HGPS cell (cell line): ENCODE results near the genes CLCNKB and PADI1.

DNA sequence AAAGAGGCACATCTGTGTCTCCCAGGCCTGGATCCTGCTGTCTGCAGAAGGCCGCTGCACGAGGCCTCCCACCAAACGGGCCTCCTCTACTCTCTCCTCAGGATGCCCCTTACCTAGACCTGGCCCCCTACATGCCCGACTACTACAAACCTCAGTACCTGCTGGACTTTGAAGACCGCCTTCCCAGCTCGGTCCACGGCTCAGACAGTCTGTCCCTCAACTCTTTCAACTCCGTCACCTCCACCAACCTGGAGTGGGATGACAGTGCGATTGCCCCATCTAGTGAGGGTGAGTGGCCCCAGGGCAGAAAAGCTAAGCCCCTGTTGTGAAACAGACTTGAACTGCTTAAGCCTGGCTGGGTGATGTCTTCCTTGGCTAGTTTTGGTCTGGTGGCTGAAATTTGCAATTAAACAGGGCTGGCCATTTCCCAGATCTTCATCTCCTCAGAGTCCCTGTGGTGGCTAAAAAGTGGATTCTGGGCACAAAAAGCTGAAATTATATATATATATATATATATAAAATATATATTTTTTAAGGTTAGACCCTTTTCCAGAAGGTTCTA, 16.3 kb upstream of the SLC25A34 start:
- RRBS = no CpG with 5 or more reads among the region's 9 CpGs

DNA sequence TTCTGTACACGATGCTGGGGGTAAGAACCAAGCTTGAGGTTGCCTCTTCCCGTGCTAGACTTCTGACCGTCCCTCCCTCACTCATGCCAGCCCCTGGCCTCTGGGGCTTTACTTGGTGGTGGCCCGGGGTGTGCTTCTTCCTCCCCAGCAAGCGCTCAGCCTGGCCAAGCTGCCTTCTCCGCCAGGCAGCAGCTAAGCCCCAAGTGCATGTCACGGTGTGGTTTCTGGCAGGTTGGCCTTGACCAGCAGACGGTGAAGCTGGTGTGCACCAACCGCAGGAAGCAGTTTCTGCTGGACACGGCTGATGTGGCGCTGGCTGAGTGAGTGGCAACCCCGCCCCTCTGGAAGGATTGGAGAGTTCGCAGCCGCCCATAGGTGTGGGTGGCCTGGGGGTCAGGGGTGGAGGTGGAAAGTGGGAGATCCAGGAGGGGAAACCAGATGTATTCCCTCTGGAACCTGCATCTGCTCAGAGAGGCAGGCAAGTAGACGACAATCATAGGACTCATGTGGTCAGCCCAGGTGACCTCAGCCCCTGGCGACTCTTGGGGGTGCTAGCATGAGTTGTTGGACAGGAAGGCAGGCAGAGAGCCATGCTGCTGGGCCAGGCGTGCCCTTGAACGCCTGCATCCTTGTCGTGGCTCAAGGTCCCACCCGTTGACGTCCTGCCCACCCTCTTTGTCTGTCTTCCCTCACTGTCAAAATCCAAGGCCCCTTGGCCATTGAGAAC, 7.0 kb upstream of the SLC25A34 start:
- RRBS = no CpG with 5 or more reads among the region's 21 CpGs

GRCh38 chr1:15764009-15764916, 5.7 kb downstream of the FBLIM1 start:
- RRBS = 56% methylated on average over 3 of the region's 13 CpGs

DNA sequence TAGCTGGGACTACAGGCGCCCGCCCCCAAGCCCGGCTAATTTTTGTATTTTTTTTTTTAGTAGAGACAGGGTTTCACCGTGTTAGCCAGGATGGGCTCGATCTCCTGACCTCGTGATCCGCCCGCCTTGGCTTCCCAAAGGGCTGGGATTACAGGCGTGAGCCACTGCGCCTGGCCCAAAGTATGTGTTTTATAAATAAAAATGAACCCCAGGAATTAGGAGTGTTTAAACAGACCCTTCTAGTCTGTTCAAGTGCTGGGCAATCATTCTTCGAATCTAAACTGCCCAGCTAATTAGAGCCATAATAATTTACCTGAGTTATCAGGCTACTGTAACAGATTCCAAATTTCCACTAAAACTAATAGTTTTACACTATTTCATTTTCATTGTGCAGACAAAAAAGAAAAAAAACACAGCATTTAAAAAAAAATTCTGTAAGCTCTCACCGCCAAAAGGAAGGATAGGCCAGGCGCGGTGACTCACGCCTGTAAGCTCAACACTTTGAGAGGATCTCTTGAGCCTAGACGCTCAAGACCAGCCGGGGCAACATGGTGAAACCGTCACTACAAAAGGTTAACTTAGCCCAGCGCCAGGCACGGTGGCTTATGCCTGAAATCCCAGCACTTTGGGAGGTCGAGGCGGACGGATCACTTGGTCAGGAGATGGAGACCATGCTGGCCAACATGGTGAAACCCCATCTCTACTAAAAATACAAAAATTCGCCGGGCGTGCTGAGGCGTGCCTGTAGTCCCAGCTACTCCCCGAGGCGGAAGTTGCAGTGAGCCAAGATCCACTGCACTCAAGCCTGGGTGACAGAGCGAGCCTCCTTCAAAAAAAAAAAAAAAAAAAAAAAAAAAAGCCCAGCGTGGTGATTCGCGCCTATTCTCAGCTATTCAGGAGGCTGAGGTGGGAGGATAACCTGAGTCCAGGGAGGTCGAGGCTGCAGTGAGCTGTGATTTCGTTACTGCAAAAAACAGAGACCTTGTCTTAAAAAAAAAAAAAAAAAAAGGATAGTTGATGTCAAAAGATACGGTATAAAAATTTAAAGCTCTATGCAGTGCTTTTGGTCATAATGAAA, 14.4 kb upstream of the SPEN start:
- RRBS = no CpG with 5 or more reads among the region's 36 CpGs

DNA sequence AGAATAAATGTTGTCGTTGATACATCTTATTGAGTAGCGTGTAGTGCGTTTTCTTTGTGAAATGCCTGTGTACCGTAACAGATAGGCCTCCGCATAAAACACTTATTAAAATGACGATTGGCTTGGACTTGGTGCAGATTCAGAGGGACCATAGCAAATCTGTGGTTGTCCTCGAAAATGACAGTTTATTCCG, 1.4 kb downstream of the SPEN start:
- RRBS = no CpG with 5 or more reads among the region's 8 CpGs

- RRBS = no CpG with 5 or more reads among the region's 12 CpGs
Measured at GRCh38 chr1:15930911-15931526, 44.9 kb downstream of the ZBTB17 start.

DNA sequence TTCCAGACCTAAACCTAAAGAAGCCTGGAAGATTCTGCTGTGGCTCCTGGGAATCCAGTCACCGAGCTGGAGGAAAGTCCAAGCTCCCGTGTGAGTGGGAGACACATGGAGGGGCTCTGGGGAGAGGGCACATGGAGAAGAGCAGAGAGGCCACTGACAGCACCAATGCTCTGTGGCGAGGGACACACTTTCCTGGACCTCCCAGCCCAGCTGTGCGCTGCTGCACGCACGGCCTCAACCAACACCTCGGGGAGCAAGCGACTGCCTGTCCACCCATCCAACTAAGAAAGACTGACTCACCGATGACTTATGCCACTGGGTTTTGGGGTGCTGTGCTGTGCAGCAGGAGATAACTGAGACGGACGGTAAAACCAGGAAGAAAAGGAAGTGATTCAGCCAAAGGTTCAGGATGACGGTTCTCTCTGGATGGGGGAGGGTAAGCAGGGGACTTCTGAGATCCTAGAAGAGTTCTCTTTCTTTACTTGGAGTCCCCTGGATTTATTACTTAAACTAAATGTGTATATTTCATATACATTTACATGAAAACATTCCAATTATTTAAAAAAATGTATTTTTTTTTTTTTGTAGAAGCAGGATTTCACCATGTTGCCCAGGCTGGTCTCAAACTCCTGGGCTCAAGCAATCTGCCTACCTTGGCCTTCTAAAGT, 23.2 kb downstream of the ZBTB17 start:
- RRBS = no CpG with 5 or more reads among the region's 12 CpGs

DNA sequence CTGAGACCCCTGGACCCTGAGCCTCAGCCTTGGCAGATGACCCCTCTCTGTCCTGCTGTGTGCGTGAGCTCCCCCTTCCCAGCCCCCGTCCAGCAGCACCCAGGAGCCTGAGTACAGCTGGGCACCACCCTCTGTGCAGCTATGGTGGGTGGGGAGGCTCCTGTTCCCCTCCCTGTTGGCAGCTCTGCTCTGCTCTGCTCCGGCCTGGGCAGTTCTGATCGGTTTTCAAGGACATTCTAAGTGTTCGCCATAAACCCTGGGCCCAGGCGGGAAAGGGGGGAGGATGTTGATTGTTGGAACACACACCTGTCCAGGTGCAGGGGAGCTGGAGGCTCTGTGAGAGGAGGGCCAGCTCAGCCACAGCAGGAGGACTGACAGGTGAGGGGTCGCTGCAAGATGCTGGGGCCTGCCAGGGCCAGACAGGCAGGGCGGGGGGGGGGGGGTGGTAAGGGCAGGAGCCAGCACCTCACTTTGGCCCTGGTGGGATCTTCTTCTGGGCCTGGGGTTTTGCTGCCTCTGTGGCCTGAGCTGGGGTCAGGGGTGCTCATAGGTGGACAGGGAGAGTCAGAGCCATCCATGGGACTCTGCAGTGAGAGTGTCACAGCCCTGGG, at the start of gene CLCNKB:
CLCNKB (plus strand) TSS at position 280 of the 611 bp plus-strand sequence.
- RRBS = no CpG with 5 or more reads among the region's 8 CpGs

- RRBS = no CpG with 5 or more reads among the region's 10 CpGs
Measured at GRCh38 chr1:16112035-16112470, 38.6 kb upstream of the FAM131C start.

DNA sequence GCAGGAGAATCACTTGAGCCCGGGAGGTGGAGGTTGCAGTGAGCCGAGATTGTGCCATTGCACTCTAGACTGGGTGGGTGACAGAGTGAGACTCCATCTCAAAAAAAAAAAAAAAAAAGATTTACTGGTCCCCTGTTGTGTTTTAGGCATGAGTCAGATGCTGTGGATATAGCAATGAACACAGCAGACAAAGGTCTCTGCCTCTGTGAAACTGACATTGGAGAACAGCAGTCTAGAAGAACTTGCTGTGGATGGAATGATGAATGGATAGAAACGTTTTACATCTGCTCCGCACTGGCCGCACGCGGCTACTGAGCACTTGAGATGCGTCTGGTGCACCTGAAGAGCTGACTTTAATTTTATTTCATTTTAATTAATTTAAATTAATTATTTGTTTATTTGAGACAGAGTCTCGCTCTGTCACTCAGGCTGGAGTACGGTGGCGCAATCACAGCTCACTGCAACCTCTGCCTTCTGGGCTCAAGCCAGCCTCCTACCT, 24.5 kb upstream of the EPHA2 start:
- RRBS = no CpG with 5 or more reads among the region's 11 CpGs

- RRBS = 56% methylated on average over 3 of the region's 13 CpGs
Measured at GRCh38 chr1:16217934-16218608, 5.6 kb upstream of the ARHGEF19 start.

- RRBS = no CpG with 5 or more reads among the region's 18 CpGs
Measured at GRCh38 chr1:16443813-16444871, 3.6 kb downstream of the NECAP2 start.

- RRBS = no CpG with 5 or more reads among the region's 31 CpGs
Measured at GRCh38 chr1:16534172-16534664, 93.7 kb downstream of the NECAP2 start.

GRCh38 chr1:16696503-16696948, 225.2 kb upstream of the CROCC start:
- RRBS = 23% methylated on average over 5 of the region's 29 CpGs

- RRBS = no CpG with 5 or more reads among the region's 1 CpG
Measured at GRCh38 chr1:16735420-16735619, 186.4 kb upstream of the CROCC start.

DNA sequence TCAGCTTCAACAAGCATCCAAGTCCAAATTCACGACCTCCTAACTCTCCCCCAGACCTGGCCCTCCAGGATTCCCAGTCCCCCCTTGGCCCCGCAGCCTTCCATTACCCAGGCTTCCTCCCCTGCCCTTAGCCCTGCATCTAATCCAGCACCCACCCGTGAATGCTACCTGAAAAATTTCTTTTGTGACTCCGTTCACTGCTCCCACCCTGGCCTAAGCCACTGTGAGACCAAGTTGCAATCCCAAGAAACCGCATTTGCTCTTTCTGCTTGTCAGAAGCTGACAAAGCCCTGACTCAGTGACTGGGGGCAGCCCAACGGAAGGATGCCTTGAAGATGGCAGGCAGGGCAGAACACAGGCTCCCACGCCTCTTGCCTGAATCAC, 918 bp upstream of the MFAP2 start:
- RRBS = no CpG with 5 or more reads among the region's 7 CpGs

DNA sequence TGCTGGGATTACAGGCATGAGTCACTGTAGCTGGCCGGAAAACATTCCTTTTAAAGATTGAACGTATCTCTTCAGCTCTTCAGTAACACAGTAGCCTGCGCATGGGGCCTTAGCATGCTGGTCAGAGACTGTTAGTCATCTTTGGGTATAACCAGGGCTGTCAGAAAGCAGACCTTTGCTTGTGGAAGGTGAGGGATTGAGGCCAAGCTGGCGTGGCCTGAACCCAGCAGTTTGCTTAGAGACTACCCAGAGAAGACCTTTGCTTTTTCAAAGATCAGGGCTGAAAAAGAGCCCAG, 9.7 kb upstream of the SDHB start:
- RRBS = no CpG with 5 or more reads among the region's 4 CpGs

GRCh38 chr1:17113166-17113602, 6.1 kb downstream of the PADI2 start:
- RRBS = no CpG with 5 or more reads among the region's 3 CpGs

GRCh38 chr1:17192259-17193057, 12.5 kb upstream of the PADI1 start:
- RRBS = no CpG with 5 or more reads among the region's 12 CpGs

DNA sequence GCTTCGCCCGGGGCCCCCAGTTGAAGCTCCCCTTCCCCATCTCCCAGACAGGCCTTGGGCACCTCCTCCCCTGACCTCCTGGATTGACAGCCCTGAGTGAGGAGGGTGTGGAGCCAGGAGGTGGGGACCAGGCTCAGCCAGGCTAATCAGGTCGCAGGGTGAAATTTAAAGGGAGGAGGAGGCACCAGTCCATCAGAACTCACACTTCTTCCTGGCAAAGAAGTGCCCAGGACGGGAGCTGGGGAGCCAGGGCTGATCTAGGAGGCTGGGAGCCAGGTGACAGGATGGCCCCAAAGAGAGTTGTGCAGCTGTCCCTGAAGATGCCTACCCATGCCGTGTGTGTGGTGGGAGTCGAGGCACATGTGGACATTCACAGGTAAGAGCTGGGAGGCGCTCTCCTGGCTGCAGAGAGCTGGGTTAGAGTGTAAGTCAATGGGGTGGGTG, at the start of gene PADI1:
PADI1 (plus strand) TSS at position 195 of the 444 bp plus-strand sequence.
- RRBS = no CpG with 5 or more reads among the region's 7 CpGs